ENCODE data around the gene ZDBF2.

- RRBS, result no CpG with 5 or more reads among the region's 5 CpGs
These were observed 19.9 kb downstream of the BMPR2 start for GRCh38 chr2:202395792-202396574.

- RRBS, result no CpG with 5 or more reads among the region's 5 CpGs
These were observed 65.1 kb upstream of the FAM117B start for GRCh38 chr2:202569613-202570037.

- RRBS, result no CpG with 5 or more reads among the region's 2 CpGs
These were observed 4.5 kb downstream of the FAM117B start for GRCh38 chr2:202639269-202639687.

- RRBS, result no CpG with 5 or more reads among the region's 20 CpGs
These were observed 839 bp downstream of the ICA1L start for GRCh38 chr2:202870663-202871190.

GRCh38 chr2:203705143-203705712 lies 1.2 kb upstream of the CD28 start:
- RRBS, result no CpG with 5 or more reads among the region's 7 CpGs

DNA sequence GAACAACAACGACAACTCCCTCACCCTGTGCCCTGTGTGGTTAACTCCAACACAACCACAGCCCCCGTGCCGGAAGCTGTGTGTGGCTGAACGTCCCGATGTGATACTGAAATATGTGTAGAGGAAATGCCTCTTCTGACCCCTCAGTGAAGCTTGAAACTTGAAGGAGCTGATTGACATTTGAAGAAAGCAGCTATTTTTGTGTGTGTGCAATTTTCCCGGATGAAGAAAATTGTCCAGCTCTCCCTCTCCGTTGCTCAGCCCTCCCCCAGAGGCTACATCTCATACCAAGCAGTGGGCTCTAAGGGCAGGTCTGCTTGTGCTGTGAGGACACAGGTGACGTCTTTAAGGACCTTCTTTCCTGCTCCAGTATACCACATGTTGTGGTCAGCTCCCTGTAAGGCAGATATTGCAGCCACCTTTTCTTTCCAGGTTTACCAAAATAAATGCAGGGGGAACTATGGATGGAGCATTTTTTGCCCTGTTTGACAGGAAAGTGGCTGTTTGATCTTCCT lies 173.9 kb downstream of the ICOS start:
- RRBS, result no CpG with 5 or more reads among the region's 8 CpGs

- RRBS, result no CpG with 5 or more reads among the region's 2 CpGs
These were observed 196.7 kb downstream of the PARD3B start for GRCh38 chr2:204741889-204742394.

DNA sequence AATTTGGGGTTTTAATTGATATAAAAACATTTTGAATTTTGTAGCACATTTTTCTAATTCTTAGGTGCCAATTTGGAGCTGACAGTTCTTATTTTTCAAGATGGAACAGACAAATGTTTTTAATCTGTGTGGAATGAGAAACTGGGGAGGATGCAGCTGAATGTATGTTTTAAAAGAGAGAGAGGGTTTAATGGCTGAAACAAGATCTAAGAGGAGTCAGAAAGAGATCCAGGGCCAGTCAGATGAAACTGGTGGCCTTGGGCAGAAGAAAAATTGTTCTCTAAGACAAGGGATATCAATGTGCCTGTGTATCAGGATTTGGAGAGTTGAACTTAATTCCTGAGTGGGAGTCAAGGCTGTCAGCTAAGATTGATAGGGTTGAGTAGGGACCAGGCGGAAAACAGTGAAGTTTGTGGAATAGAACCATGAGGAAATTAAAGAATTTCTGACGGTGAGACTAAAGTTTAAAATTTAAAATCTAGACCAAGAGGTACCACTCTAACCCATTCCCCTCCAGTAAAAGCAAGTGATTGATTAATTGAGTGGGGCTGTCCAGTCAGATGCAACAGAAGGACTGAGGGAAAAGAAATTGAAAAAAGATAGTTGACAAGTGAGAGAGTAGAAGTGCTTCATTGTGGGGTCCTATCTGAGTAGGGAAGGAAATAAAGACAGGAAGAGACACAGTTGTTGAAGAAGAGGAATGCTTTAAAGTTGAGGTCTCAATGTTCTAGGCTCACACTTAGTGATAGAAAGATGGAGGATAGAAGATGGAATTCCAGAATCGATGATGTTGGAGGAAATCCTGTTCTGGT lies 199.3 kb downstream of the PARD3B start:
- RRBS, result no CpG with 5 or more reads among the region's 3 CpGs

DNA sequence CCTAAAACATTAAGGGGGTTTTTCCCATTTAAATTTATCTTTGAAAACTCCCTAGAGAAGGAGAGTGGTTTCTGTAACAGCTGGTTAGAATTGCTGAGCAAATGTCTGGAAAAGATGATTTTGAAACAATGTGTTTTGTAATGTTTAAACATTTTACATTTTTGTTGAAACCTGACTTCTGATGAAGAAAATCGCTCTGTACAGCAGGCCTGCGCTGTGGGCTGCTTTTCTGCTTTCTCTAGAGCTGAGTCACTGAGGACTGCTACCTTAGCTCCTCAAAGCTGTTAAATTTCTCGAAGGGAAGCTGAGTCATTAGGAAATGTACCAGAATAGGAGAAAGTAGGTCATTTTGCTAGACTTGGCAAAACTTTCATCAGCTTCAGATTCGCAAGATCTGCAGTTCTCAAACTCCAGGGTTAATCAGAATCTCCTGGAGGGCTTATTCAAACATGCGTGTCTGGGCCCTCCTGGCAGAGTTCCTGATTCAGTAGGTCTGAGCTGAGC lies 297.4 kb downstream of the PARD3B start:
- RRBS, result no CpG with 5 or more reads among the region's 5 CpGs

- RRBS, result no CpG with 5 or more reads among the region's 8 CpGs
These were observed 368.6 kb downstream of the PARD3B start for GRCh38 chr2:204913746-204914345.

- RRBS, result no CpG with 5 or more reads among the region's 5 CpGs
These were observed 546.7 kb downstream of the PARD3B start for GRCh38 chr2:205091798-205092648.

GRCh38 chr2:205166628-205166925 lies 515.7 kb upstream of the NRP2 start:
- RRBS, result no CpG with 5 or more reads among the region's 3 CpGs

DNA sequence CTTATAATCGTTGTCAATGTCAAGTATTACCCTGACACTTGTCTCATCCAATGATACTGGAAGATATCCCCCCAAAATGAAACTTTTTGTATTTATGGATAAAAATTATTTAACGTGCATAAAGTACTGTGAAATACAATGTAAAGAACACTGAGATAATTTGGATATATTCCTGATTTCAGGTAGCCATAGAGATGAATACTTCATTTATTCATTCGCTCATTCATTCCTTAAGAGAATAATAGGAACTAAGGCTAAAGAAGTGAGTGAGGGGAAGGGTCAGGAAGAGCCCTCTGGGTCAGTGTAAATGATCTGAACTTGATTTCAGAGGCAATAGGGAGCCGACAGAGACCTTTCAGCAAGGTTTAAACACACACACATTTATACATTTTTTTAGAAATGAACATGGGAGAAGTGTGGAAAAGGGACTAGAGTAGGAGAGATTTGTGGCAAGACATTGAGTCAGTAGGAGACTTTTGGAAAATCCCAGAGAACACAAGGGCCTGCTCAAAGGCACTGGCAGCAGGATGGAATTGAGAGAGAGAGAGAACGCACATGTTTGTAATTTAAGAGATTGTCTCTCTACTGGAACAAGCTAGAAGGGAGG lies 307.1 kb upstream of the NRP2 start:
- RRBS, result no CpG with 5 or more reads among the region's 5 CpGs

DNA sequence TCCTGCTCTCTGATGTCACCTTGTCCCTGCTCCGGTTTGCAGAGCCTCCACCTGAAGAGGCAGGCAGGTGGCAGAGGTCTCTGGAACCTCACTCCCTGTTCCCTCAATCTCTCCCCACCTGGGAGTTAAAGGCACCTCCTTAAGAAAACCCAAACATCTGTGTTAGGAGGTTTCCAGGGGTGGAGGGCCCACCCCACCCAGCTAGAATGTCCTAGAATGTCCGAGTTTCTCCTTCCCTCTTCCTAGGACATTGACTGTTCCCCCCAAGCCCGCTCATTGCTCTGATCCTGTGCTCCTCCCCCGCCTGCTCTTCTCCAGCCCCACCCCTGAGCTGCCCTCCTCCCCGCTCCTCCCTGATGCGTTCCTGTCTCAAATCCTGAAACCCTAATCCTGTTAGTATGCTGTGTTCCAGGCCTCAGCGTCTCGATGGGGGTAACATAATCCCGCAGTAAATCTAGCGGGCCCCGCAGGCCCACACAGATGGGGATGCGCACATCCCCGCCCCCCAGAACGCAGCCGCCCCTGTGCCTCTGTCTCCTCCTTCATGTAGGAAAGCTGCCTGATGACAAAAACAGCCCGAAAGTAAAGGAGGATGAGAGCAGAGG lies 51.3 kb downstream of the NRP2 start:
- RRBS, result no CpG with 5 or more reads among the region's 16 CpGs

DNA sequence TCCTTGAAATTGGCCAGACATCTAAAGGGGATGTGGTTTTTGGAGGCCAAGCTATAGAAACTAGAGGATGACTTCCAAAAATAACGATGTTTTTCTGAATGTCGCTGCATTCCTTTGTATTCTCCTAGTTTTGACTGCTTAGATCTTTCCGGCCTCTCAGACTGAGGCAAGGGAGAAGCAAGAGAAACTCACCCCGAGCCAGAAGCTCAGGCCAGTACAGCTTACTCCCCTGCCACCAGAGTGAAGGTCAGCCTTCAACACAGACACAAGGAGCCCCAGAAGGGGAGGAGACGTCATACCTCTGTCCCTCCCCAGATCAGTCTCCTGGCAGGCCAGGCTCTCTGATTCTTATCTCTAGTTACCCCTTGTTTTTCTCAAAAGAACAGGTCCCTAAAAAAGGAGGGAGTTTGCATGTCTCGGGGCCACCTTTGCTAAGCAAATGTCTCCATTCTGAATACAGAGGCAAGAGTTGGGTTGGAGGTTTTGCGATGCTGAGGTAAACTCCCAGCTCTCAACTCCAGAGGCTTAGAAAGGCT lies 62.0 kb downstream of the NRP2 start:
- RRBS, result no CpG with 5 or more reads among the region's 7 CpGs

- RRBS, result no CpG with 5 or more reads among the region's 3 CpGs
These were observed 118.5 kb downstream of the NRP2 start for GRCh38 chr2:205800704-205801231.

DNA sequence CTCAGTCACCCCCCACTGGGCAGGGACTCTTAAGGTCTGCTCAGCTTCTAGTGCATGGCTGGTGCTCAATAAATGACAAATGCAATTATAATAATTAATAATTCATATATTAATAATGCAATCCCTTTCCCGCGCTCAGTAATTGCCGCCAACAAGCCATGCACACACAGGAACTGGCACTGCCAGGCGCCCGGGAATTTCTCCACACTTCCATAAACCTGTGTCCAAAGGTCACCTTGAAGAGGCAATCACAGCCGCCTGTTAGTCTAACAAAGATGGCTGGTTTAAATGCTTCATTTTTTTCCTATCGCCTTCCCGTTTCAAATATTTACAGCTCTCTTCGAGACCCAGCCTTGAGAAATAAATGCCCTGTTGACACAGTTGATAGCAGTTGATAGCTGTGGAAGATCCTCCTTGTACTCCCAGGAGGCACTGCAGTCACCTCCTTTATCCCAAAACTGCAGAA lies 156.5 kb downstream of the INO80D start:
- RRBS, result no CpG with 5 or more reads among the region's 9 CpGs

- RRBS, result no CpG with 5 or more reads among the region's 5 CpGs
These were observed 88.4 kb downstream of the INO80D start for GRCh38 chr2:205997155-205998386.

DNA sequence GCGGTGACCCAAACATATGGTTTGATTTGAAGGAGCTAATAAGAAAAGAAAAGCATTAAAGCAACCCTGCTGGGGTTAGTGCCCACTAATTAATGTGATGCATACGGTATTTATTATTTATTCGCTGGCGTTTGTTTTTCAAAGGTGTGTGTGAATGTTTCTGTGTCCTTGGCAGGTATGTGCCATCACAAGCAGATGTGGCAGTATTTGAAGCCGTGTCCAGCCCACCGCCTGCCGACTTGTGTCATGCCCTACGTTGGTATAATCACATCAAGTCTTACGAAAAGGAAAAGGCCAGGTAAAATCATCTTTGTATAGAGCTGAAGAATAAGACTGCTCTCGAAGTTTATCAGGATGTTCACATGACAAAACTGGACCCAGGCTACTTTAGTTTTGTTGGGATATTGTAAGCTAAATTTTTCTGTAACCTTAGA lies 735 bp downstream of the EEF1B2 start:
- RRBS, result no CpG with 5 or more reads among the region's 10 CpGs

DNA sequence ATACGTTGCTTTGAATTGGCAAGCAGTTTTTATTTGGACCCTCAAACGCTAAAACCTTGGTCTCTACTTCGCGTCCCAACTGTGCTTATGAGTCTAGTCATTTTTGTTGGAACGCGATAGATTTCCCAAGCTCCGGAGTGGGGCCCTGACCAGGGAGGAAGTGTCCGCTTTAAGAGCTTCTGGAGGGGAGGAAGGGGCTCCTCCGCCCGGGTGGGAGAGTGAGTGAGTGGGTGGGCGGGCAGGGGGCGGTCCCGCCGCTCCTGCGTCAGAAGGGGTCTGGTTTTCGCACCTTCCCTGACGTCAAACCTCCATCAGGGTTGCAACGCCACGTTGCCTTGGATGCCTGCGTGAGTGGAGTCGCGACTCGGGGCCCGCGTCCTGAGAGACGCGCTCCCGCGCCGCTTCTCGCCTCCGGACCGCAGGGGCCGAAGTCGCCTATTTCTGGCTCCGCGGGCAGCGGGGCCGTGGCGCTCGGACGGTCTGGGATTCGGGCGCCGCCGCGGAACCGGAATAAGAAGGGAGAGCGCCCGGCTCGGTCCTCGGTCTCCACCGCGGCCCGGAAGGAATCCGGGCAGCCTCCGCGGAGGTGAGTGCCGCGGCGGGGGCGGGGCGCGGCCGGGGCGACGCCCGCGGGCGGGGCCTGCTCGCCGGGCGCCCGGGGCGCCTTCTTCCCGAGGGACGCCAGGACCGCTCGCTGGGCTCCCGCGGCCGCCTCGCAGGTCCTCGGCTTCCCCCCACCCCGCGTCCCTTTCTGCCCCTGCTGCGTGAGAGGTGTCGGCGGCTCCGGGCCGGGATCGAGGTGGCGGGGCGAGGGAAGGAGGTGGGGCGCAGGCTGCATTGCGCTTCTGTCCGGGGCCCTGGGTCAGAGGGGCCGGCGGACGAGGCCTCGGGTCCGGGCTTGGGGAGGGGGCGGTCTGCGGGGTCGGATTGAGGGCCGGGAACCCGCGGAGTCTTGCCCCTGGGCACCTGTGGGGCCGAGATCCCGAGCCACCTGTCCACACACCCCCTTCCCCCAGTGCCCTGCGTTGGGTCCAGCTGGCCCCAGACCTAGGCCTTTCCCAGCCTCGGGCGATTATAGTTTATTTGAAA lies at the start of gene ZDBF2:
TSS of gene ZDBF2 (plus strand) at position 303 of the 1,089 bp plus-strand sequence.
- RRBS, result 4% methylated on average over 38 of the region's 113 CpGs

All from AG09309 (cell line).